Helper T cell (primary cell): ENCODE measurements around the genes PPP1R9B, TMEM92 and LRRC59.

GRCh38 chr17:50056428-50057294 is 751 bp downstream of the ITGA3 start:
- PRO-cap, 2 experiments: peak in 1 of 2 experiments; most common minus-strand start chr17:50056564 (in 1)

- PRO-cap, 2 experiments: no peak in any of the 2 experiments
Observed at GRCh38 chr17:50110515-50111437, 15.6 kb downstream of the PDK2 start.

- PRO-cap, 2 experiments: no peak in any of the 2 experiments
Observed at GRCh38 chr17:50111438-50111960, 16.3 kb downstream of the PDK2 start.

DNA sequence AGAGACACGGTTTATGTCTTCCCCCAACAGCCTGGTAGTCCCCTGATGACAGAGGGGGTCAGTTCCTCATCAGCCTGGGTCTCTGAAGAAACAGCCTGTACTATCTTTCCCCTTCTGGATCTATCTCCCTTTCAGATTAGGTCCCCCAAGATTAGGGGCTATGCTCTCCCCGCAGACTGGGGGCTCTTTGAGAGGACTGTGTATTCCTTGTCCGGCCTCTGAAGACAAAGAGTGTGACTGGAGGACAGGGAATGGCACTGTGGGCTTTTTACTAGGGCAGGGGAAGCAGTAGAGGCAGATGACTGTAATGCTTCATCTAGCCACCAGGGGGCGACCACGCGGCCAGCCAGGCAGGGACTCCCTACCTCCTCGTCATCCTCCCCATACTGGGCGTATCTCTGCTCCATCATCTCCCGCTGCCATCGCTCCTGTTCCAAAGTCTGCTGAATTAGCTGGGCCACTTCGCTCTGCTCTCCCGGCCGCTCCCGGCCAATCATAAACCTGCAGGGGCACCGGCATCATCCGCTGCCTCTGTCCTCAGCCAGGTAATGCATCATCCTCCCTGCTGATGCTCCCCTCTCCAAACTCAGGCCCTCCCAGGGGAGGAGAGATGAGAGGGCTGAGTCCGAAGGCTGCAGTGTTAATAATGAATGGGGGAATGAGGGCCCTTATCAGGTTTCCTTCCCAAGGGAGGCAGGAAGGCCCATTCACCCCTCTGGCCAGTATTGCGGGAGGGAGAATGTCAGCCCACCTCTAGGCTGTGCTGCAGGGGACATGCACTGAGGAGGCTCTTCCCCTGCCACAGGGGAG is 10.0 kb upstream of the SAMD14 start:
- PRO-cap, 2 experiments: no peak in any of the 2 experiments

DNA sequence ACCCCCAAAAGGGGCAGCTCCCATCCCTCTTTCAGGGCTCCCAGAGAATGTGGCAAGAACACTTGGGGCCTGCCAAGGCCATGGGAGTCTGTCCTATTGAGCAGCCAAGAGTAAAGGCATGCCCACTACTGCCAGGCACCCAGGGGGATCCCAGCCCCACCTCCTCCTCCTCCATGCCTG is 2.3 kb downstream of the PPP1R9B start:
- PRO-cap, 2 experiments: no peak in any of the 2 experiments

- PRO-cap, 2 experiments: peak in 2 of 2 experiments; most common plus-strand start chr17:50151274 (in 1); most common minus-strand start chr17:50151088 (in 2)
Observed at GRCh38 chr17:50150651-50151347, at the start of gene PPP1R9B. Gene PPP1R9B (minus strand): TSS chr17:50150677.

GRCh38 chr17:50166099-50166637 is 363 bp downstream of the SGCA start:
- PRO-cap, 2 experiments: no peak in any of the 2 experiments

DNA sequence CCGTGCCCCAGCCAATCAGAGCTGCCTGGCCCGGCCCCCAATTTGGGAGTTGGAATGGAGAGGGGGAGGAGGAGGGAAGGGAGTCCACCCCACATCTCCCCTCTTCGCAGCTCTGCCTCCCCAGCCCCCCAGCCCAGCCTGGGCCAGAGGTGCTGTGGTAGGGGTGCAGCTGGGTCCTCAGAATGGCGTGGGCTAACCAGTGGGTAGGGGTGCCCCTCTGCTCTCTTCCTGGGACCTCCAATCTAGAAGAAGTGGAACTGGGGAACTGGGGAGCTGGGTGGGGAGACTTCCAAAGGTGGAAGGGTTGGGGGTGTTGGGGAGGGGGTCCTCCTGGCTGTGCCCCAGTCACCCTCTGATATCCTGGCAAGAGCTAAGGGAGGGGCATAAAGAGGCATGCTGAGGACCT is 290 bp upstream of the COL1A1 start:
- PRO-cap, 2 experiments: no peak in any of the 2 experiments

- PRO-cap, 2 experiments: no peak in any of the 2 experiments
Observed at GRCh38 chr17:50222092-50222555, 20.7 kb upstream of the COL1A1 start.

GRCh38 chr17:50222556-50222741 is 21.0 kb upstream of the COL1A1 start:
- PRO-cap, 2 experiments: no peak in any of the 2 experiments

GRCh38 chr17:50270356-50270972 is 3.8 kb upstream of the TMEM92 start:
- PRO-cap, 2 experiments: no peak in any of the 2 experiments

- PRO-cap, 2 experiments: no peak in any of the 2 experiments
Observed at GRCh38 chr17:50274227-50275010, at the start of gene TMEM92. Gene TMEM92 (plus strand): TSS chr17:50274466.

DNA sequence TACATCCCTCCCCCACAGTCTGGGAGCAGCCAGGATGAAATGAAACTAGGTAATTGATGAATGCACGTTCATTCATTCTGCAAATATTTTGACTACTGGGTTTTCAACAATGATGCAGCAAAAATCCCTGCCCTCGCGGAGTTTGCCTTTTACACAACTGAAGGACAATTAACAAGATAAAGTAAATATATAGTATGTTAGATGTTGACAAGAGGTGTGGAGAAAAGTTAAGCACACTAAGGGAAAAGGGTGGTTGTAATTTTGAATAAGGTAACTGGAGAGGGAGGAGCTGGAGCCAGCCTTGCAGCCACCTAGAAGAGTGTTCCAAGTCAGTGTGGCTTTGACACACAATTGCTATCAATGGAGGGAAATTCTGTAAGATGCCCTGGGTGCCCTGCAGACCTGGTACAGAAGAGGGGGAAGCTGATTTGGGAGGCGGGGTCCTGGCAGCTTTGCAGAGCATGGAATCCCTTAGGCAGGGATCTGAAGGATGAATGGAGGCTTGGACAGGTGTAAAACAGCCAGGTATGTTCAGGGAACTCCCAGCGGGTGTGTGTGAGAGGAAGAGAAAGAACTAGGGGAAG is 2.5 kb downstream of the TMEM92 start:
- PRO-cap, 2 experiments: no peak in any of the 2 experiments

DNA sequence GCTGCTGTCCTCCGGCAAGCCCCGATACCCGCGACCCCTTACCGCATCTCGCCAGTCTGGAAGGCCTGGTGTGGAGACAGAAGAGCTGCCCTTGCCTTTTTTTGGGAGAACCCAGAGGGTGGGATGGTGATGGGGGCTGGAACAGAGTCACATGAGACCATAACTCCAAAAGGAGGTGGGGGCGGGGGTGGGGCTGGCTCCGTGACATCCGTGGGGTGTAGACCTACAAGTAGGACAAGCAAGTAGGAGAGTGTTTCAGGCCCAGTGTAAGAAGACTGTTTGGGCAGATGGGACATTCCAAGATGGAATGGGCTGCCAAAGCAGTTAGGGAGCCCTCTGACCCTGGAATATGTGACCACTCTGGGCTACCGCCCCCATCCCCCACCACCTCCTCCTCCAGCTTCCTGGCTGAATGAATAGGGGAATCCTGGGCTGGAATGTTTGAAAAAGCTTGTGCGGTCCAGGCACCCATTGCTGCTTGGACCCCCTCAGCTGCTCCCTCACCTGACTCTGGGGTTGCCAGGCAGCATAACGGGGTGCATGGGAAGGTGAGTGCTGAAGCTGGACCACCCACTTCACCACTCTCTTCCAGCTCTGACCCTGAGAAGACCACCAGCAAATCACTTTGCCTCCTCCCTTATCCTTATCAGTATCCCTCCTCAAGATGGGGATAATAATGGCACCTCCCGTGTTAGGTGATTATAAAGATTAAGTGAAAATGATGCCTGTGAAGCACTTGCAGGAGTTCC is 1.5 kb downstream of the XYLT2 start:
- PRO-cap, 2 experiments: no peak in any of the 2 experiments

- PRO-cap, 2 experiments: no peak in any of the 2 experiments
Observed at GRCh38 chr17:50396221-50396968, 928 bp downstream of the LRRC59 start.

GRCh38 chr17:50396969-50397784 is at the start of gene LRRC59:
Gene LRRC59 (minus strand): TSS chr17:50397523.
- PRO-cap, 2 experiments: peak in 2 of 2 experiments; most common plus-strand start chr17:50397690 (in 2); most common minus-strand start chr17:50397500 (in 1)

GRCh38 chr17:50470243-50470859 is 1.7 kb upstream of the CHAD start:
- PRO-cap, 2 experiments: no peak in any of the 2 experiments

GRCh38 chr17:50476309-50476947 is 2.2 kb upstream of the RSAD1 start:
- PRO-cap, 2 experiments: no peak in any of the 2 experiments

DNA sequence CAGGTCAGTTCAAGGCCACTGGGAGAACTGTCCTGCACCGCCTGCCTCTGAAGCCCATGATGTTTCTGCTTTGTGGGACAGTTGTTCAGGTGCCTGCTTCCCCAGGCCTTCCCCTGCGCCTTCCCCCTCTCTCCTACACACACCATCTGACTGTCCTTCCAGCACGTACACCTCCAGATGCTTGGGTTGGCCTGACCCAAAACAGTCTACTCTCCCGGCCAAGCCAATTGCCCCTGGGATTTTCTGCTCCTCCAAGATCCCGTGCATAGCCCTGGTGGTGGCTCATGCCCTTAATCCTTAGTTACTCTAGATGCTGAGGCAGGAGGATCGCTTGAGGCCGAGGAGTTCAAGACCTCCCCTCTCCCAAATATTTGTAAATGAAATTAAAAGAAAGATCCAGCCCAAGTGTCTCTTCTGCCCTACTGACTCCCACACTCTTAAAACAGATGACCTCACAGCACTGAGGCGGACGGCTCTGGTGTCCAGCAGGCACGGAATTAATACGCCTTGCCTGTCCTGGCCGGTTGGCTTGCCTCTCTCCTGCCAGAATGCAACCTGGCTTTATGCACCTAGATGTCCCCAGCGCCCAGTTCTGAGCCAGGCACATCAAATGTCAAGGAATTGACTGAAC is 556 bp upstream of the RSAD1 start:
- PRO-cap, 2 experiments: no peak in any of the 2 experiments

DNA sequence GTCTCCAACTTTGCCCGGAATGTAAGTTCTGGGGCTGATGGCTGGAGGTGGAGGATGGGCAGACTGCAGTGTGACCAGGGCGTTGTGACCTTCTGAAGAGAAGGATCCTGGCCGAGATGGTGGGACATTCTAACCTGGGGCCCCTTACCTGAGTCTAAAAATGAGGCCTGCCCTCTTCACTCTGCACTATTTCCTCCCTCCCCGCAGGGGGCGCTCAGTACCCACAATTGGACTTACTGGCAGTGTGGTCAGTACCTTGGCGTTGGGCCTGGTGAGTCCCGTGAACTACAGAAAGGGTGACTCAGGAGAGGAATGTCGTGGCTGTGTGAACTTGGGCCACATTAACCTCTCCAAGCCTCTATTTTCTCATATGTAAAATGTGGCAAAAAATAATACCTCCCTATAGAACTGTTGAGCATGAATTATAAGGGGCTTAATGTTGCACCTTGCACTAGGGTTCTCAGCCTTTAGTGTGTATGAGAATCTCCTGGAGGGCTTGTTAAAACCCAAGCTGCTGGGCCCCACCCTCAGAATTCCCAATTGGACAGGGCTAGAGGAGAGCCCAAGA is 3.9 kb downstream of the RSAD1 start:
- PRO-cap, 2 experiments: no peak in any of the 2 experiments